Epithelial cell of prostate (primary cell): ENCODE measurements around a stretch of chr16.

- RRBS = no CpG with 5 or more reads among the region's 17 CpGs
These were observed 9.5 kb downstream of the SNN start for GRCh38 chr16:11677464-11678430.

DNA sequence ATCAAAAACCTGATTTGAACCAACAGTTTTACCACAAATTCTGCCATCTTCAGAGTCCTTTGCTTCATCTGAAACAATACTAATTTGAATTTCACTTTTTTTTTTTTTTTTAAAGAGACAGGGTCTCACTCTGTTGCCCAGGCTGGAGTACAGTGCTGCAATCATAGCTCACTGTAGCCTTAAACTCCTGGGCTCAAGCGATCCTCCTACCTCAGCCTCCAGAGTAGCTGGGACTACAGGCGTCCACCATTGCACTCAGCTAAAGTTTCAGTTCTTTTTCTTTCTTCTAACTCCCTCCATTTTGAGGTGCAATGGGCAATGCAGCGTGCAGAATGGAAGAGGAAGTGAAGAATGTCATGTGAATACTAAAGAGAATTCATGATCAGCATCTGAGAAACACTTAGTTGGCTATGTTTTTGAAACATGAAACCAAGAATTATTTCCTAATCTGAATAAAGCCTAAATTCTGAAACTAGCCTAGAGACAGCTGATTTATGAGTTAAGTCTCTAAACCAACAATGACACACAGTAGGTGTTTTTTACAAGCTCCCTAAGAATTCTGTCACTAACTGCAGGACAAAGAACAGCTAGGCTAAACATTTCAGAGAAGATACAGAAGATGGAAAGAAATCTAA, 20.9 kb downstream of the SNN start:
- RRBS = no CpG with 5 or more reads among the region's 3 CpGs

GRCh38 chr16:11694810-11695452, 26.7 kb downstream of the SNN start:
- RRBS = no CpG with 5 or more reads among the region's 6 CpGs

DNA sequence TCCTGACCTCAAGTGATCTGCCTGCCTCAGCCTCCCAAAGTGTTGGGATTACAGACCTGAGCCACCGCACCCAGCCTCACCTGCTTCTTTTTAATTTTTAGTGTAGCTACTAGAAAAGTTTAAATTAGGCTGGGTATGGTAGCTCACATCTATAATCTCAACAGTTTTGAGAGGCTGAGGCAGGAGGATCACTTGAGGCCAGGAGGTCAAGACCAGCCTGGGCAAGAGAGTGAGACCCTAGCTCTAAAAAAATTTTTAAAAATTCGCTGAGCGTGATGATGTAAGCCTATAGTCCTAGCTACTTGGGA, 35.0 kb downstream of the TXNDC11 start:
- RRBS = no CpG with 5 or more reads among the region's 3 CpGs

DNA sequence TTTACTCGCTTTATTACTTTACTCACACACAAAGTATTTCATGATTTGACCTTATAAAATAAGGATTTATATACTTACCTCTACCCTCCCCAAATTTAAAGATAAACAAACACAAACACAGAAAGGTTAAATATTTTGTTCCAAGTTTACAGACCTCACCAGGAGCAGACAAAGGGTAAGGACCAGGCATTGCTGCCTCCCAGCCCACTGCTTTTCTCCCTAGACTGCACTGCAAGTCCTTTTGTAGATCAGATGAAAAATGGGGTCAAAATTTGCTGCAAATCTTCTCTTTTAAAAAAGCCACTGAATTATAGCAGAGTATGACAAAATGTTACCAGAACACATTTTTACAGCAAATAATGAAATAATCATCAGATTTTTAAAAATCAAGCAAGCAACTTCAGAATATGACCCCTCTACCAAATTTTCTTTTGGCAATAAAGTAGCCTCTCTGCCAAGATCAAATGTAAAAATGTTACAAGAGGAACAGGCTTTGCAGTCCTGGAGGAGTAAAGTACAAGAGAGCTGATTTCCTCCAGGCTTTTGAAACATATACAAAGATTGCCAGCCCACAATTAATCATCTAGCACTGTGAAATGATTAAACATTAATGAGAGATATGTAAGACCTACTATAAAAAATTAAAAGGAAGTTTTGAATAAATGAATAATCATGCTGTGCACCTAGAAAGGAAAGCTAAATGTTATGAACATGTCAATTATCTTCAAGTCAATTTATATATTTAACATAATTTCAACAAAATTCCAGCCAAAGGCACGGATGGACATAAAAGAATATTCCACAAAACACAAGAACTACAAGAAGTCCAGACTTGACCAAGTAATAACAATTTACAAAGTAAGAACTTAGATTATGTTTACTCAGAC, 26.4 kb downstream of the TXNDC11 start:
- RRBS = no CpG with 5 or more reads among the region's 2 CpGs

GRCh38 chr16:11742924-11743379, 295 bp upstream of the TXNDC11 start:
- RRBS = 1% methylated on average over 8 of the region's 40 CpGs

GRCh38 chr16:11781598-11782043, 15.4 kb downstream of the ZC3H7A start:
- RRBS = no CpG with 5 or more reads among the region's 3 CpGs

DNA sequence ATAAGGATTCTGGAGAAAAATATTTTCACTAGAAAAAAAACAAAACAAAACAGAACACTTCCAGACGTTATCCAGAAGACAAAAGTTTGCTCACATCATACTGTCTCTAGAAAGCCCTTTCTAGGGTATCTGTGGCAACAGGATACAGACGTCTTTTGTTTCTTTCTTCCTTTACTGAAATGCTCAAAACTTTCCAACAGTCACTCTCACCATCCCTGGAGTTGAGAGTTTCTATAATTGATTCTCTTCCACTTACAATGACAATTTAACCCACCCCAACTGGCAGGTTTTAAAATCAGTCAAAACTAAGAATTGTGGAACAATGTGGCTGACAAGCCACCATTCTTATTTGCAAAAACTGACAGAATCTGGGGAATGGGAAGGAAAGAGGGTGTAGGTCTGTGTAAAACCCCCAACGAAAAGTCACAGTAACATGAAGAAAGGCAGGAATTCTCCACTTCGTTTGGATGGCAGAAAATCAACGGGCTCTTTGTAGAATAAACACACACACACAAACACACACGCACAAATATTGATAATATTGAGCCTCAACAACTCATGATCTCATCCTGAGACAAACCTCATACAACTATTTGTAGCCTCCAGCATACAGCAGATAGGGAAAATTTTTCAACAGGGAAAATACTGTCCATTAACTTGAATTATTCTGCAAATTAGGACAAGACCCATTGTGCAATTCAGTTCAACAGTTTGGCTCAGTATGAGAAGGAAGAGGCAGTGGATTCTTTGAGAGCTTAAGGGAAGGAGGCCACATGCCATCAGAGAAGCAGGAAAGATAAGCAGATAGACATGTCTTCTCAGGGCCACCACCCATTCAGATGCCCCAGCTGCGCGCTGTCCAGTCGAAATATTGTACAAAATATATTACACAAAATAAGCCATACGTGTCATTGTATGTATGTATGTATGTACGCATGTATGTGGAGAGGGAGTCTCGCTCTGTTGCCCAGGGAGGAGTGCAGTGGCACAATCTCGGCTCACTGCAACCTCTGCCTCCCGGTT, 2.2 kb downstream of the ZC3H7A start:
- RRBS = no CpG with 5 or more reads among the region's 14 CpGs

- RRBS = no CpG with 5 or more reads among the region's 2 CpGs
These were observed 3.2 kb upstream of the ZC3H7A start for GRCh38 chr16:11800314-11800676.

- RRBS = no CpG with 5 or more reads among the region's 13 CpGs
These were observed 15.2 kb downstream of the RSL1D1 start for GRCh38 chr16:11835765-11836863.

DNA sequence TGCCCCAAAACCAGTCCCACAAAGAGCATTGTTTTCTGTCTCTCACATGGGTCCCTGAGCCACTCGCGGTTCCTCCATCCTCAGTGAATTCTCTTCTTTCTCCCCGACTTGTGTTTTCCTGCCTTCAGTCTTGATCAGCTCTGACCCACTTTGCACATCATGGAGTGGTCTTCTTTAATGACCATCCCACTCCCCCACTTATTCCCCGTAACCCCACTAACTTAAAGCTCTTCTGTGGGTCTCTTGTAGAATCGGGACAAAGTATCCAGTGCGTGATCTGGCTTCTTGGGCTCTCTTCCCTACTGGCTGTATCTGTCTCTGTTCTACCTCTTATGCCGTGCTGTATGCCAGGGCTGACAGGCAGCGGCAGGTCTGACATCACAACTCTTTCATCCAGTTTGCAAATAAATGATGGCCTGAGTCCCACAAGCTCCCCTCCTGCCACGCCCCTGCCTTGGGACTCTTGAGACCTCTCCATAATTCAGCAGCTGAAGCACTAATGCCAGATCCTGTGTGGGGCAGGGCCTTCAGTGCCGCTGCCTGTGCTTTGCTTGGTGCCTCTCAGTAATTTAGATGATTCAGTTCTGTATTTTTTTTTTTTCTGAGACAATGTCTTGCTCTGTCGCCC, 54.1 kb downstream of the SNX29 start:
- RRBS = no CpG with 5 or more reads among the region's 11 CpGs

GRCh38 chr16:12088083-12088623, 111.6 kb downstream of the SNX29 start:
- RRBS = no CpG with 5 or more reads among the region's 9 CpGs

- RRBS = no CpG with 5 or more reads among the region's 25 CpGs
These were observed 367.6 kb downstream of the CPPED1 start for GRCh38 chr16:12435988-12436576.

- RRBS = no CpG with 5 or more reads among the region's 9 CpGs
These were observed 272.5 kb downstream of the CPPED1 start for GRCh38 chr16:12531073-12531631.

- RRBS = no CpG with 5 or more reads among the region's 6 CpGs
These were observed 32.5 kb downstream of the CPPED1 start for GRCh38 chr16:12771126-12771710.

GRCh38 chr16:12900339-12901008, 924 bp upstream of the SHISA9 start:
- RRBS = 5% methylated on average over 12 of the region's 35 CpGs

- RRBS = no CpG with 5 or more reads among the region's 8 CpGs
These were observed 160.4 kb downstream of the SHISA9 start for GRCh38 chr16:13061816-13062256.

DNA sequence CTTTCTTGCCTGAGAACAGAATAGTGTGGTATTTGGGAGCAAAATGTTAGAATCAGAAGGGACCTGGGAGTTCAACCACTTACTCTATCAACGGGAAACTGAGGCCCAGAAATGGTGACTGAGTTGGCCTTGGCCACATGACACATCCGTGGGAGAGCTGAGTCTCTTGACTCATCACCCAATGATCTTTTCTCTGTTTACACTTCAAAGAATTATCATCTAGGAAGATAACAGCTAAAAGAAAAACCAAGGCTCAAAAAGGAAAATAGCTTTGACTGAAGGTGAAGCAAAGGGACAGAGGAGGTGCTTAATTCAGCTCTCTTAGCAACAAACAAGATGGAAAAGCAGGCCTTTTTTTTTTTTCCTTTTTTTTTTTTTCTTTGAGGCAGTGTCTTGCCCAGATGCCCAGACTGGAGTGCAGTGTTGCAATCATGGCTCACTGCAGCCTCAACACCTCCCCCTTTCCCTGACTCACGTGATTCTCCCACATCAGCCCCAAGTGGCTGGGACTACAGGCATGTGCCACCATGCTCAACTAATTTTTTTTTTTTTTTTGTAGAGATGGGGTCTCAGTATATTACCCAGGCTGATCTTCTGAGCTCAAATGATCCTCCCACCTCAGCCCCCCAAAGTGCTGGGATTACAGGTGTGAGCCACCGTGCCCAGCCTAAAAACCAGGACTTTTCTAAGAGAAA, 16.7 kb downstream of the ERCC4 start:
- RRBS = no CpG with 5 or more reads among the region's 4 CpGs

GRCh38 chr16:13957792-13958168, 37.8 kb downstream of the ERCC4 start:
- RRBS = no CpG with 5 or more reads among the region's 7 CpGs

- RRBS = no CpG with 5 or more reads among the region's 1 CpG
These were observed 75.3 kb downstream of the ERCC4 start for GRCh38 chr16:13995310-13995623.